ENCODE results near the gene CRTC2.

- PRO-cap = no peak
Observed at GRCh38 chr1:153679776-153680468, 1.4 kb downstream of the NPR1 start.

DNA sequence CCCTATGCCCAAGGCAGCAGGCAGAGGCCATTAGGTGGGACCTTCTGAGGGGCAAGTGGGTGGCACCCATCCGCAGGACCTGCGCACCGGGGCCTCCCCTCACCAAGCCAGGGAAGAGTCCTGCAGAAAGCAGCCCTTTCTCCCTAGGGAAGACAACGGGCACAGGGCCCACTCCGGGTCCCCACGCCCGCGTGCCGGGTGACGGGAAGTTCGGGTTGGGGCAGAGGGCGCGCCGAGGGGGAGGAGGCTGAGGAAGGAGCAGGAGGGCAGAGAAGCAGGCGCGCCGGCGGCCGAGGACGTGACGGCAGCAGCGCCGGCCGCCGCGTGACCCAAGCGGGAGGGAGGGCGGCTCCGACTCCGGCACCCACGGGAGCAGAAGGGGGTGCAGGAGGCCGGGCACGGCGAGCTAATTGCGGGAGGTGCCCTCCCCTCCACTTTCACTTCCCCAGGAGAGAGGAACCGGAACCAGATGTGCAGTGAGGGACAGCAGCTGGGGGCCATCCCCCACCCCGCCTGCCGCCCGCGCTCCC is 730 bp downstream of the DENND4B start:
- PRO-cap = bidirectional peak, plus-strand start at position 440 of the sequence, minus-strand start at position 300 of the sequence

- PRO-cap = bidirectional peak, plus-strand start at chr1:153958281, minus-strand start at chr1:153958238; bidirectional peak, plus-strand start at chr1:153958877, minus-strand start at chr1:153958612
Observed at GRCh38 chr1:153958137-153959099, at the start of gene CRTC2. Gene CRTC2 (minus strand): TSS chr1:153958612.

DNA sequence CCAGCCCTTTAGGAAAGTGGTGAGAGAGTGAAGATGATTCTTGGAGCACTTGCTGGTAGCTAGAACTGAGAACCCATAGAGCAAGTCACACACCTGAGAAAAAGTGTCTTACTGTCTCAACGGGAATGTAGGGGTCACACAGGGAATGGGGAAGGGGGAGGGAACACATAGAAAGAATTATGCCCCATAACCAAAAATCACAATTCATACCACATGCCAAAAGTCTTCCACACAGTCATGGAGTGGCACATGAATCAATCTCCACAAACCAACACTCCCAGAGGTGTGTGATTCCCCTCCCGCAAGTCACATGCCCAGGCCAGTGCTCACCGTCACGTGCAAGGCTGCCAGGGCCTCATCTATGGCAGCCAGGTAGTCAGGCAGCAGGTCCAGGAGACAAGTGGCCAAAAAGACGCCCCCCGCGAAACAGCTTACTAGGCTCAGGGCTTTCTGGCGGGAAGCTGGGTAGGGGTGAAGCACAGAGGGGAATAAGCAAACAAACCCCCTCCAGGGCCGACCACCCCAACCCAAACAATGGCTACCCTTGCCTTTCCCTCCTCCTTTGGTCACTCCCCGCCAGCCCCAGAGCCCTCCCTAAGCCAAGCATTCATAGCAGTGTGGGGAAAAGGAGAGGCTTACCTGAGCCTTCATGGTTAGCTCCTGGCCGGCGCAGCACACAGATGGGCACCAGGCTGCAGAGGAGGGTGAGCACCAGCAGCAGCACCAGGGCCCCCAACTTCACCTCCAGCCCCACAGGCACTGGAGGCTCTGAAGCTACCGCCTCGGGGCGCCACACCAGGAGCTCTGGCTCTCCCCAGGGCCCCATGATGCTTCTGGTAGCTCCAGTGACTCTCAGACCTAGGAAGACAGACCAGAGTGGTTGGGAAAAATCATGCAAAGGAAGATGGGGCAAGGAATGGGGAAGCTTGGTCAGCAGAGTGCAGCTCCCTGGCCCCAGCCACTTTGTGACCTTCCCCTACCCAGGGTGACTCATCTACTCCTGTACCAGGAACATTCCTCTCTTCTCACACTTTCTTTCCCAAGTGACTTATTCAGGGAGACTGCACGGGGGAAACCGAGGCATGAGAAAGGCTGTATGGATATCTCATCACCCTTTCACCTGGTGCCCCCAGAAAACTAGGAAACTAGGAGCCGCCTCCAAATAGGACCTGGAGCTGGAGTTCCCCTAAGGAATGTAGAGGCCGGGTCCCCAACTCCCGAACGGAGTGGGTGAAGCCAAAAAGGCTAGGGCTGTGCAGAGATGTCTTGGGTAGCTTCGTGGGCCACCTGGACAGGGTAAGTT is 996 bp downstream of the SLC39A1 start:
- PRO-cap = no peak

GRCh38 chr1:153968088-153968412 is 348 bp downstream of the CREB3L4 start:
- PRO-cap = no peak

DNA sequence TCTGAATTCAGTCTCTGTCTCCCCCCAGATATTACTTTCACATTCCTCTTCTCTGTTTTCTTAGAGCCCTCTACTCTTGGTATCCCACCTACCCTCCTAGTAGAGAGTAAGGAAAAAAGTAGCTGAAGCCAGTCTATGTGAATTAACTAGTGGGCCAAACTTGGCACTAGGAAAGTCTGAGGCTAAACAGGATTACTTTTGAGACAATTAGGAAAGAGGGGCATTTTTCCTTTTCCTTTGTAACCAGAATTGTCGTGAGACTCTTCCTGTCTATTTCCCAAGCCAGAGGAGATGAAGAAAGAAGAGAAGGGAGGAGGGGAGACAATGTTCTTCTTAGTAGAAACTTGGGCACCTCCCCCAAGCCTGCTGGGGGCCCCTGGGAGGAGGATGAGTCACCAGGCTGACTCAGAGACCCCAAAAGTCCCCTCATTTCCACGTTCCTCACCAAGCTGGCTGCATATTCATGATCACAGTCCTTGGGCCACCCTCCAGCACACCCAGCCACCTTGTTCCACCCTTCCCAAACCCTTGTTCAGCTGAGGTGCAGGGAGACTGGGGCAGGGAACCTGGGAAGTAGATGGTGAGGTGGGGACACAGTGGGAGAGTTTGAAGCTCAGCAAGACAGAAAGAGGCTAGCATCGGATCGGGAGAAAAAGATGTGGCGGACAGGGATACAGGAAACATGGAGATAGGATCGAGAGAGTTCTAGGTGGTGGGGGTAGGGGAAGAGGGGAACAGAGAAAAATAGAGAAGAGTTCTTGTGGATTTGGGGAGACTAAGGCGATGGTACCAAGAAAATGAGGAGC is 848 bp downstream of the RAB13 start:
- PRO-cap = unidirectional peak, plus-strand start at position 430 of the sequence

- PRO-cap = no peak
Observed at GRCh38 chr1:154157393-154158335, 34.2 kb downstream of the TPM3 start.

DNA sequence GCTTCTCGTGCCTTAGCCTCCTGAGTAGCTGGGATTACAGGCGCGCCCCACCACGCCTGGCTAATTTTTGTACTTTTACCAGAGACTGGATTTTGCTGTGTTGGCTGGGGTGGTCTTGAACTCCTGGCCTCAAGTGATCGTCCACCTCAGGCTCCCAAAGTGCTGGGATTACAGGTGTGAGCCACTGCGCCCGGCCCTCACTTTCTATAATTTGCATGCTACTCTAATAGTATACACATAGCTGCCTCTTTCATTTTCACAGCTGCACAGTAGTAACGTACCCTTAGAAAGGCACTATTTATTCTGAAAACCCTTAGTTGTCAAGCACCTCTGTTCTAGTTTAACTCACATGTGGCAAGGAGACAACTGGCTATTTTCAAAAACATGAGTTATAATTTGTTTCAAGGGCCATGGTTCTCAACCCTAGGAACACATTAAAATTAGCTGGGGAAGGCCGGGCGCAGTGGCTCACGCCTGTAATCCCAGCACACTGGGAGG is 17.3 kb downstream of the TPM3 start:
- PRO-cap = no peak

DNA sequence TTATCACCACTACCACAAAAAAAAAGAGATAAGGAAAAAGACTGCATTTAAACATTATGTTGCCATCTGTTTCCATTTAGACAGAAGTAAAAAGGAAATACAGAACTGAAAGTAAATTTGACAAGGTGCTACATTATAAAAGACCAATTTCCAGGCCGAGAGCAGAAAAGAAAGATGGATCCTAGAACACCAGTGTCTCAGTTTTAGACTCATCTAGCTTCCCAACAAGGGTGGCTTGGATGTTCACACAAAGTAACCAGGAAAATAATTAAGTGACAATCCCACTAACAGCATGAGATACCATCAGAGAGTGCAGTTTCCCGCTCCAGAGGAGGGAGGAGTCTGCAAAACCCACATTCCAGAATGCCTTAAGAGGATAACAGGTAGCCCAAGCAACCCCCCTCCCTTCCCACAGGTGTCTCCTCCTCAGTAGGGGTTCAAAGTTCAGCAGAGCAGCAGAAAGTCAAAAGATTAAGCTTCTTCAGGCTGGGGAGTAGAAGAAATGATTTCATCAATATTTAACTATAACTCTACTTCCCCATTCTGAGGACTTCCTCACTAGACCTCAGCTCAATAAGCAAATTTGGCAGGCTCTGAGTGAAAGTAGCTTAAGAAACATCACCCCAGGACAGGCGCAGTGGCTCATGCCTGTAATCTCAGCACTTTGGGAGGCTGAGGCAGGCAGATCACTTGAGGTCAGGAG is 11.7 kb downstream of the TPM3 start:
- PRO-cap = no peak

DNA sequence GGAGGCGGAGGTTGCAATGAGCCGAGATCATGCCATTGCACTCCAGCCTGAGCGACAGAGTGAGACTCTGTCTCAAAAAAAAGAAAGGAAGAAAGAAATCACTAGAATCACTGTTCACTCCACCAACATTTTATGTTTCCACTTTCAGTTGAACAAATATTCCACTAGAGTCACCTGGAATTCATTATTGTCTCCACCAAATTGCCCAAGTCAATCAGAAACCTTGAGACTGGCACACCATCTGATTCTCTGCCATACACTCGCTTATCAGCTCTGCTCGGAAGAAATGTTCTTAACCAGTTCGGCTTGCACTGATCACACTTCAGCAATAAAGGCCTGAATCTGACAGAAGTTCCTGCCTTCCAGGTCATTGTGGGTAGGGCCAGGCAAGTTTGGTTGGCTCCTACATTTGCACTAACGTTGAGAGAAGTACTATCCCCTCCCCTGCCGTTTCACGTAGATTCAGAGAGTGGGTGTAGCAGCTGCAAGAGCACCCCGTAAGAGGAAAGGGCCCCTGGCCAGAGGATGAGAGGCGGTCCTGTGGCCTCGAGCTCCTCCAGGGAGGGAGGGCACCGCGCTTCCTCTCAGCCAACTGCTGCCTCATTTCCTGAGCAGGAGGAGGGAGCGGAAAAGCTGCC is 9.9 kb downstream of the TPM3 start:
- PRO-cap = bidirectional peak, plus-strand start at position 614 of the sequence, minus-strand start at position 557 of the sequence

GRCh38 chr1:154190404-154191112 is 1.3 kb downstream of the TPM3 start:
- PRO-cap = no peak

GRCh38 chr1:154221015-154222244 is 675 bp downstream of the UBAP2L start:
- PRO-cap = unidirectional peak, minus-strand start at chr1:154221464

- PRO-cap = no peak
Observed at GRCh38 chr1:154331519-154332174, 6.3 kb downstream of the ATP8B2 start.

DNA sequence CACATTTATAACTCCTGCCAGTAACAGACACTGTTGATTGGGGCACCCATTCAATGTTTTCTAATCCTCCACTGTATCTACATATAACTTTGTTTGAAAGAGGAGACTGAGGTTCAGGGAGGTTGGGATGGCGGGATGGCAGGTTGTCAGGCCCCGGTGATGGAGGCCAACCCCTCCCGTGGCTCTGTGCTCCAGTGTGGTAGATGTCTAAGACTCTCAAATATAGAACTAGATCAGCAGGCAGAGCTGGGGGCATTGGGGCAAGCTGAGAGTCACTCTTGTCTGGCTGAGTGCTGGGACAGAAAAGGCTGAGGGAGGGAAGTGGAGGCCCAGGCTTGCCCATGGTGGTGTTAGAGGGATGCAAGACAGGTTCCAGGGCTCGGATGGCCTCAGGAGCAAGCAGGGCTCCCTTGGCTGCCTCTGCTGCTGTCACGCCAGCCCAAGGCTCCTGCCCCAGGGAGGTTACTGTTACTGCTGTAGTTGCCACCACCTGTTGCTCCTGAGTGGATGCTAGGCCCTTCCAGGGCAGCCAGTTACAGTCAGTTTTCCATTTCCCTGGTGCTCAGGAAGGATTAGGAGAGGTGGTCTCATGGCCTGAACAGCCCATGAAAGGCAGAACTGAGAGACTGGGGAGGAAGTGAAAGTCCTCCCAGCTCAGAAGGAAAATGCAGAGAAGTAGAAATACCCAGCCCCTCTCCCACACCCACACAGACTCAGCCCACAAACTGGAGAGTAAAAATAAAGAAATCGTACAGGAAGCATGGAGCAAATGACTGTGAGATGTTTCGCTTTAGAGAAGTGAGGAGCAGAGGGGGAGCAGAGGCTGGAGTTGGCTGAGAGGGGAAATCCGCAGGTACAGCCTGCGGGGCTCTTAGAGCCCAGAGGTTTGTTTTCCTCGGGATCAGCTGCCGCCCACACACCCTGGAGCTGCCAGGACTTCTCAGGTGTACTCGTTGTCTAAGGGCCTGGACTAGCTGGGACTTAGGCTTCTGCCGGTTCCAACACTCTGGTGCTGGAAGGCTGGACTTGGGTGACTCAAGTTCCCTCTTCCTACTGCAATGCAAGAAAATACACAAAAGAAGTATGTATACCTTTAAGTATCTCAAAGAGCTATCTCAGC is 2.1 kb downstream of the IL6R start:
- PRO-cap = no peak

- PRO-cap = no peak
Observed at GRCh38 chr1:154407960-154408384, 2.8 kb downstream of the IL6R start.

DNA sequence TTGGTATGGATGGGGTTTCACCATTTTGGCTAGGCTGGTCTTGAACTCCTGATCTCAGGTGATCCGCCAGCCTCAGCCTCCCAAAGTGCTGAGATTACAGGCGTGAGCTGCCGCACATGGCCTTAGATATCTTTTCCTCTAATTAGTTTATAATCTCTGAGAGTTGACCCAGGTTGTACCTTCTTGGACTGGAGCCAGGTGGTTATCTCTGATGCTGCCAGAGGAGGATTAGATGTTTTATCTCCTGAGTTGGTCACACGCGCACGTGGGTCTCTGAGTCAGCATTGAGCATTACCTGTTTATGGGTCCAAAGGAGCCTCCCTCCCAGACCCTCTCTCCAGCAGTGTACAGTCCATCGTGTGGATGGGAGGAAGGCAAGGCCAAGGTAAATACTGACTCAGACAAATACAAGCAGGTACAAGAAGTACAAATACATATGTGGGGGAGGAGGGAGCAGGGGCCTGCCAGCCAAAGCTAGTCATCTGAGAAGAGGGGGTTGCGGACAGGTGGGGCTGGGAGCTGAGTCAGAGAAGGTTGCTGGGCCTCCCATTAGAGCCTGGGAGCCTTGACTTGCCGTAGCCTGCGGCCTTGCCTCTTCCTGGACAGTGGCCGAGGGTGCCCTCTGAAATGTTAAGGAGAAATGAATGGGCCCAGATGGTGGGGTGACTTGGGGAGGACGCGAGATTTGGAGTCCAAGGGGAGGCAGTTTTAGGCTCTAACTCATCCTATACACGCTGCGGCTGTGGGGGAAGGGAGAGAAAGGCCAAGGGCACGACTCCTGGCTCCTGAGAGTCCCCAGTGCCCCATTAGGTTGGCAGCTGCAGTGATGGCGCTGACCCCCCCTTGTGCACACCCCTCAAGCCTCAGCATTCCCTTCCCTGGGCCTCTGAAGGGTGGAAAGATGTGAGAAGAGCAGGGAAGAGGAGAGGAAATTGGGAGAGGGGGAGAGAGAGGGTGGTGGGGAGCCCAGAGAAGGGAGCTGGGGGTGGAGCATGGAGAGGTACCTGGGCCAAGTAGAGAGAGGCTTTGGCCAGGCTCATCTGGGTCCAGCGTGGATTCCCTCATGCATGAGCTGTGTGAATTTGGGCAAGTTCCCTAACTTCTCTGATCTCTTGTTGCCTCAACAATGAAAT is 13.3 kb downstream of the IL6R start:
- PRO-cap = no peak

- PRO-cap = no peak
Observed at GRCh38 chr1:154425530-154426125, 20.5 kb downstream of the IL6R start.

- PRO-cap = no peak
Observed at GRCh38 chr1:154430211-154430645, 25.1 kb downstream of the IL6R start.

GRCh38 chr1:154431539-154432190 is 26.5 kb downstream of the IL6R start:
- PRO-cap = no peak

DNA sequence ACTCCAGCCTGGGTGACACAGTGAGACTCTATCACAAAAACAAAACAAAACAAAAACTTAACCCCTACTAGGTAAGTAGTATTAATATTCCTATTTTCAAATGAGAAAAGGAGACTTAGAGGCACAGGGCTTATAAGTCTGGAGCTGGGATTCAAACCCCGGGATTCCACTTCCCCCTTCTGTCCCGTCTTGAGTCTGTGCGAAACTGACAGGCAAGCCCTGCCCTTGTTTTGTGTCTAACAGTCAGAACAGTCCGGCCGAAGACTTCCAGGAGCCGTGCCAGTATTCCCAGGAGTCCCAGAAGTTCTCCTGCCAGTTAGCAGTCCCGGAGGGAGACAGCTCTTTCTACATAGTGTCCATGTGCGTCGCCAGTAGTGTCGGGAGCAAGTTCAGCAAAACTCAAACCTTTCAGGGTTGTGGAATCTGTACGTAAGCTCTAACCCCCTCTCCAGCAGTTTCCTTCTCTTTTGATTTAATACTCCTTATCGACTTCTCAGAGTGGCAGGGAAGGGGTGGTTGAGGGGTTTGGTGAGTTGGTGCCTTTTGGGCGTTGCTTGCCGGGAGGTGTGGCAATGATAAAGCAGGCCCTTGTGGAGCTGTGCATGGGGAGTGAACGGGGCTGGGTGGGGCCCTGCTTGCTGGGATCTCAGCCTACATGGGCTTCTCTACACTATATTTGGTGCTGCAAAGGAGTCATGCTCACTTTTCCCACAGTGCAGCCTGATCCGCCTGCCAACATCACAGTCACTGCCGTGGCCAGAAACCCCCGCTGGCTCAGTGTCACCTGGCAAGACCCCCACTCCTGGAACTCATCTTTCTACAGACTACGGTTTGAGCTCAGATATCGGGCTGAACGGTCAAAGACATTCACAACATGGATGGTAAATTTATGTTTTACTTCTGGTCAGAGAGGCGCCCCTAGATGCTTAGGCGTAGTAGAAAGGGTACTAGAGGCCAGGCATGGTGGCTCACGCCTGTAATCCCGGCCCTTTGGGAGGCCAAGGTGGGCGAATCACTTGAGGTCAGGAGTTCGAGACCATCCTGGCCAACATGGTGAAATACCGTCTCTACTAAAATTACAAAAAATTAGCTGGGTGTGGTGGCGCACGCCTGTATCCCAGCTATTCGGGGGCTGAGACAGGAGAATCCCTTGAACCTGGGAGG is 29.5 kb downstream of the IL6R start:
- PRO-cap = no peak

Data from ureter (tissue), 1 donor.